Epithelial cell of esophagus (primary cell): ENCODE measurements around the gene AGR2.

- RRBS = 56% methylated on average over 1 of the region's 3 CpGs
These were observed 58.1 kb downstream of the ANKMY2 start for GRCh38 chr7:16587561-16587760.

DNA sequence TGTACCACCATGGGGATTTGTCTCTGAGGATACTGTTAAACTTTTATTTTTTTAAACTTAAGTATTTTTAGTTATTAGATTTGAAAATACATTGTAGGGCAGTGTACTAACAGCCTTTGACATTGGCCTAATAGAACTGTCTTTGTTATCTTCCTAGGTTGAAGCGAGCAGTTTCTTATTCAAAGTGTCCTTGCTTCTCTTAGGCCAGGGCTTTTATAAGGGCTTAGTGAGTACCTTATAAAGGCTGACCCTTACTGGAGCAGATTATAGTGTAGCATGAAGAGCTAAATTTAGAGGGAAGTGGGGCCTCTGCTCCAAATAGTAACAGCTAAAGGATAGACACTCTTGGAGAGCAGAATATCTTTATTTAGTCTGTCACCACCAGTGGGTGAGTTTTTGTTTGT, 15.9 kb downstream of the BZW2 start:
- RRBS = no CpG with 5 or more reads among the region's 1 CpG

- RRBS = no CpG with 5 or more reads among the region's 3 CpGs
These were observed 2.0 kb downstream of the TSPAN13 start for GRCh38 chr7:16755341-16756102.

DNA sequence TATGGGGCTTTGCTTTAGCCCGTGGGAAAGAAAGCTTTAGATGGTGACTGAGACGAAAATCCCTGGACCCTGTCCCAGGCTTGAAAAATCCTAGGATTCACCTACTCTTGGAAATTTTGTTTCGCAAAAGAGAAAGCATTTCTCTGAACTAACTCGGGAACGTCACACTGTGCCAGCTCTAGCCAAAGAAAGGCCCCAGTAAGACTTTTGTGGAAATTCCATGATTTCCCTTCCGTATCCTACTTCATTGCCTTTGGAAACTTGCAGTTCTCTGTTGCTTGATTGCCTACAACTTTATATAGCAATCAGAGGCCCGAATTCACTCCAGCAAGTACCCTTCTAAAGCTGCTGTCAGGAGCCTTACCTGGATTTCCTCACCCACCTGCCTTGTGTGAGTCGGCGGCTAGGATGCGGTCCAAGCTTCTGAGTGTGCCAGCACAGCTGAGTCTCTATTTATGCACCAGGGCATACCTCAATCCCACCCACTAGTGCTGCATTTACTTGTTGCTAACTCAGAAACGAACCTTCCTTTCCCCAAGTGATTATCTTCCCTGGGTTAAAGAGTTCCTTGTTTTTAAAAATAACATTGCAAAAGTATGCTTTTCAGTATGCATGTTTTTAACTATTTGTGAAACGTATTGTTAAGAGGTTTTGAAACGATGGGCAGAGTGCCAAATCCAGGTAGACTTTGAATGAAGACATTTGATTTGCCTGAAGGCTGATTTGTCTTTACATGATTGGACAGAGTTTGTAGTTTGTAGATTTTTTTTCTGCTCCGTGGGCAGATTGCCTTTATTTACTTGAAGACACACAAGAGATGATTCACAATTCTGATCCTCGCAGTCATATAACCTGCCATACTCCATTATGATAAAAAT, at the start of gene AGR2:
Gene AGR2 (minus strand): TSS at position 429 of the 878 bp plus-strand sequence.
- RRBS = no CpG with 5 or more reads among the region's 15 CpGs

DNA sequence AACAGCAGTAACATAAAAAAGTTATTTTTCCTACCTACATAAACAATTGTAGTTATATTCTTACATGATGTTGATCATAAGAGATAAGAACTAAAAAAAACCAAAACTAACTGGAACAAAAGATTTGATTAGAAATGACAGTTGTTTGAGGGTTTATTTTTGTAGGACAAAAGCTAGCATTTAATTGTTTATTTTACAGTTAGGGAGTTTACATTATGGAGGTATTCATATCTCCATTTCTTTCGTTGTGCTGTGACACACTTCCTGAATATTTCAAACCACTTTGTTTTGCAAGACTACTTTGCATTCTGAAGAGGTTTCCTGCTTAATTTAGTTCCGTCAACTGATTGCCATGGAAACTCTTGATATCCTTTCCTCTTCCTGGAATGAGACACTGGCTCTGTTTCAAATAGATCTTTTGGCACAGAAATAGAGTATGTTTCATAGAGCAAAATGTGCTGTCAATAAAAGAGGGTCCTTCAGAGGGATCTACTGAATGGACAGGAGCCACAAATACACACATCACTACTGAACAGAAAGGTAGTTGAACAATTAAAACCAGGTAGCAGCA, 159.5 kb upstream of the AGR3 start:
- RRBS = no CpG with 5 or more reads among the region's 2 CpGs

DNA sequence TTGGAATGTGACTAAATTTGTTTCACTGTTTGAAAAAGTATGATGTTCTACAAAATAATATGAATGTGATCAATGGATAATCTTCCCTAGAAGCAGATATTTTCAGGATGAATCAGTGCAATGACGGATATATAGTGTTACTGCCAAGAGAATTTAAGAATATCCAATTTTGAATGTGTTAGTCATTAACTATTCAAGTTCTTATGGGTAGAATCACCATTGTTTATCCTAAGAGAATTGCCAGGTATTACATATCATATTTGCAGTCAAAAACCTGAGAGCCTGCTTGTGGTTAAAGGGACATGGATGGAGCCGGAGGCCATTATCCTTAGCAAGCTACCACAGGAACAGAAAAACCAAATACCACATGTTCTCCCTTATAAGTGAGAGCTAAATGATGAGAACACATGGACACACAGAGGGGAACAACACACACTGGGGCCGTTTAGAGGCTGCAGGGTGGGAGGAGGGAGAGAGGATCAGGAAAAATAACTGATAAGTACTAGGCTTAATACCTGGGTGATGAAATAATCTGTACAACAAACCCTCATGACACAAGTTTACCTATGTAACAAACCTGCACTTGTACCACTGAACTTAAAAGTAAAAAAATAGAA, 27.0 kb downstream of the AHR start:
- RRBS = no CpG with 5 or more reads among the region's 3 CpGs

DNA sequence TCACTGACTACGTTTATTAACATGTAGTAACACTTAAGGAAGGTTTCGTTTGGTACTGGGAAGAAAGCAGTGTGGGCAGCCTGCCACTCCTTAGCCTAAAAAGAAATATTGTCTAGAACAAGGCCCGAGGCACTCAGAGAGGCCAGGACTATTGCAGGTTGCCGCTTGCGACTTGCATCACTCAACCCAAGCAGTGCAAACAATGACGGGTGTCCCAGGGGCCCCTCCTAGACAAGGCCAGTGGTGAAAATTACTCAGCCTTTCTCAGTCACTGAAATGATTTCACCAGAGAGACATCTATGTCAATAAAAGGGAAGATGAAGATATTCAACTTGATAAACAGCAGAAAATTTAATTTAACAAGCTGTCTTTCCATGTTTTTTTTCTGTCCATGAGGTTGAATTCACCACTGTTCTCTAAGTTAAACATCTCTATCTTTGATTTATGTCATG, 243.8 kb downstream of the SNX13 start:
- RRBS = no CpG with 5 or more reads among the region's 6 CpGs

GRCh38 chr7:17861887-17862299, 78.4 kb downstream of the SNX13 start:
- RRBS = no CpG with 5 or more reads among the region's 1 CpG

DNA sequence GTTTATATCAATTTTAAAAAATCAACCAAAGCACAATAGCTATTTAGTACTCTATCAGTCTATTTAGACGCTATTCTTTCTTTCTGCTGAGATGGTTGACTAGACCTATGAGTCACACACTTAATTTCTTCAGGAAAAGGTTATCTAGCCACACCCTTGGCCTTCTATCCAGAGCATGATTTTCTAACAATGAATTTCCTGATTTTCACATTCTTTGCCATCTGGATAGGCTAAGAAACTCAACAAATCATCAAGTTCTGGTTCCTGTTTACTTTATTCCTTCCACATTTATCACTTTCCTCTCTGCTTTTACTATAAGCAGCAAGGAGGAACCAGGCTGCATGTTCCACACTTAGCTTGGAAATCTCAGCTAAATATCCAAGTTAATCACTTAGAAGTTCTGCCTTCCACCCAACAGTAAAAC, 8.1 kb downstream of the PRPS1L1 start:
- RRBS = no CpG with 5 or more reads among the region's 1 CpG

DNA sequence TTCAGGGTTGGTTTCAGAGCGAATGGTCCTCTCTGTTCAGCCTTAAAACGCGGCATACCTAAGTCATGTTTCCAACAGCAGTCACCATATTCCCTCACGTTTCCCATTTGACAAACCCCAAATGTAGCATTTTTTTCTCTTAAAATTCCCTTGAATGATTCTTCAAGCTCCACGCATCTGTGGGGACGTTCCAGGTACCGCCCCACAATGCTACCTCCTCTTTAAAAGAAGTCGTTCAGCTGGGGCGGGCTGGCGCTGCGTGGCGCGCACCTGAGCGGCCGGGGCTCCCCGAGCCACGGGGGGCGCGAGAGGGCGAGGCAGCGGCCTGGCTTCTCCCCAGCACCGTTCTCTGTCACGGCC, 58.4 kb upstream of the PRPS1L1 start:
- RRBS = no CpG with 5 or more reads among the region's 23 CpGs

GRCh38 chr7:18638590-18638884, 143.0 kb downstream of the HDAC9 start:
- RRBS = no CpG with 5 or more reads among the region's 2 CpGs

DNA sequence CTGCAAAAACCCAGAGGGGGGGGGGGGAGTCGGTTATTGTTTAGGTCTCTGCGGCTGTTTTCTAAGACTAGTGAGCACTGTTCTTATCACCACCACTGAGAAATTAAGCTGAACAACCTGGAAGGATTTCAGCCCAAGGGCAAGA, 1.4 kb downstream of the TWIST1 start:
- RRBS = no CpG with 5 or more reads among the region's 2 CpGs

- RRBS = no CpG with 5 or more reads among the region's 4 CpGs
These were observed 87.2 kb downstream of the MACC1 start for GRCh38 chr7:20129842-20130500.

DNA sequence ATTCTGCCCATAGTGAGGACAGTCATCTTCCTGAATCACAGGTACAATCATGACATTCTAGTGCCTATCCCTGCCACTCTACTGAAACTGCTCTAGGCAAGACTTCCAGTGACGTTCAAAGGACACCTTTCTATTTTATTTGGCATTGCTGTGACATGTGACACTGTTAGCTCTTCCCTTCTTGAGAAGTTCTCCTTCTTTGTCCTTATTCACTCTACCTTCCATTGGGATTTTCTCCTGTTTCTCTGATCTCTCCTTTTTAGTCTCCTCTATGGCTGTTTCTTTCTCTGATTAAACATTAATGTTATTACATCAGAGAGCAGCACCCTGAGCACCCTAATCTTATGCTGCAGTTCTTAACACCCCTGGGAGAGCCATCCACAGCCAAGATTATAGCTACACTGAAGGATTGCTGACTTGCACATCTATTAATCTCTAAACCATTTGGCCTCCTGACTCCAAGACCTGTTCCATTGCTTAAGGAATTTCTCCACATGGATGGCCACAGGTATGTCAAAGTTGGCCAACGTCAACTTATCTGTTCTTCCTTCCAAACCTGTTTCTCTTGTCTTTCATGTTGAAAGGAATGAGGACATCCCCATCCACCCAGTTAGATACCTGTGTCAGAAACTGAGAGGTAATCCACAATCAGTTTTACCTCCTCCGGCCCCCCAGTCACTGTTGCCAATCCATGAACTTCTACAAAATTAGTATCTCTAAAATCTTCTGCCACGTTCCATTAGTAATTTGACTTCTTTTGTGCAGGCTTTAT, 10.8 kb downstream of the MACC1 start:
- RRBS = no CpG with 5 or more reads among the region's 4 CpGs

- RRBS = no CpG with 5 or more reads among the region's 4 CpGs
These were observed 3.9 kb upstream of the MACC1 start for GRCh38 chr7:20220819-20221688.

DNA sequence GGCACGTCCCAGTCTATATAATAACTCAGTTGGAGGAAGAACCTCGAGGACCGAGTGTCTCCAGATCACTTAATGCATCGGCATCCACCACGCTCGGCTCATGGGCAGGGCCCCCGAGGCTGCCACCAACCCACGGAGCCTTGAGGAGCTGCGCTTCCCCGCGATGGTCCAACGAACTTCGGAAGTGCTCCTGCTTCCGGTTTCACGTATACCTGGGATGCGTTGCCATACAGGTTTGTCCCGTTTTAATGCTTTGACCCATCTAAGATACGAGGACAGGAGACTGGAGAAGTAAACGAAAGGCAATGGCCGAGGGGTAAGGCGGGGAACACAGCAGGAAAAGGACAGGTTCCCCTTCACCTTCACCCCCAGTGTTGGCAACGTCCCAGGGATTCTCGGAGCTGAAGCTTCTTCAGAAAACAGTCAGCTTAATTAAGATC, 10.5 kb upstream of the SP8 start:
- RRBS = no CpG with 5 or more reads among the region's 23 CpGs

GRCh38 chr7:21146616-21147250, 281.1 kb upstream of the SP4 start:
- RRBS = no CpG with 5 or more reads among the region's 13 CpGs